ENCODE measurements around the genes ELOVL1 and B4GALT2.

DNA sequence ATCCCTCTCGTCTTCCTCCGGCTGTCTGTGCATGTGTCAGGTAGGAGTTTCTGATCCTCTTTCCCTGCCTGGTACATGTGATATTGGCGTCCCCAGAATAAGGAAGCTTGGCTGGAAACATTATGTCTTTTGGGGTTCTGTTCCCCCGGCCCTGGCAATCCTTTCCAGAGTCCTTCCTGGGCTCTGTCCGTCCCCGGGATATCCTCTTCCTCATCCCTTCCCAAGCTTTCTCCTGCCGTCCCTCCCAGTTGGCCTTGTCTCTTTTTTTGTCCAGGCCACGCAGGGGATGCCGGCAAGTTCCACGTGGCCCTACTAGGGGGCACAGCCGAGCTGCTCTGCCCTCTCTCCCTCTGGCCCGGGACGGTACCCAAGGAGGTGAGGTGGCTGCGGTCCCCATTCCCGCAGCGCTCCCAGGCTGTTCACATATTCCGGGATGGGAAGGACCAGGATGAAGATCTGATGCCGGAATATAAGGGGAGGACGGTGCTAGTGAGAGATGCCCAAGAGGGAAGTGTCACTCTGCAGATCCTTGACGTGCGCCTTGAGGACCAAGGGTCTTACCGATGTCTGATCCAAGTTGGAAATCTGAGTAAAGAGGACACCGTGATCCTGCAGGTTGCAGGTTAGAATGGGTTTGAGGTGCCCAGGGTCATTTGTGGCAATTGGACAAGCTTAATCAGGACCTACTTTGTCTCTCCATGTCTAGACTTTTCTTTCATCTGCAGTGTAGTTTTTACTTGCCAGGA, 13.5 kb upstream of the SVBP start:
- PRO-cap: no peak
- CAGE, long polyA plus RNA: no peak

- PRO-cap: no peak
- CAGE, long polyA plus RNA: no peak
These were observed 16.8 kb downstream of the SLC2A1 start for GRCh38 chr1:42941636-42942443.

DNA sequence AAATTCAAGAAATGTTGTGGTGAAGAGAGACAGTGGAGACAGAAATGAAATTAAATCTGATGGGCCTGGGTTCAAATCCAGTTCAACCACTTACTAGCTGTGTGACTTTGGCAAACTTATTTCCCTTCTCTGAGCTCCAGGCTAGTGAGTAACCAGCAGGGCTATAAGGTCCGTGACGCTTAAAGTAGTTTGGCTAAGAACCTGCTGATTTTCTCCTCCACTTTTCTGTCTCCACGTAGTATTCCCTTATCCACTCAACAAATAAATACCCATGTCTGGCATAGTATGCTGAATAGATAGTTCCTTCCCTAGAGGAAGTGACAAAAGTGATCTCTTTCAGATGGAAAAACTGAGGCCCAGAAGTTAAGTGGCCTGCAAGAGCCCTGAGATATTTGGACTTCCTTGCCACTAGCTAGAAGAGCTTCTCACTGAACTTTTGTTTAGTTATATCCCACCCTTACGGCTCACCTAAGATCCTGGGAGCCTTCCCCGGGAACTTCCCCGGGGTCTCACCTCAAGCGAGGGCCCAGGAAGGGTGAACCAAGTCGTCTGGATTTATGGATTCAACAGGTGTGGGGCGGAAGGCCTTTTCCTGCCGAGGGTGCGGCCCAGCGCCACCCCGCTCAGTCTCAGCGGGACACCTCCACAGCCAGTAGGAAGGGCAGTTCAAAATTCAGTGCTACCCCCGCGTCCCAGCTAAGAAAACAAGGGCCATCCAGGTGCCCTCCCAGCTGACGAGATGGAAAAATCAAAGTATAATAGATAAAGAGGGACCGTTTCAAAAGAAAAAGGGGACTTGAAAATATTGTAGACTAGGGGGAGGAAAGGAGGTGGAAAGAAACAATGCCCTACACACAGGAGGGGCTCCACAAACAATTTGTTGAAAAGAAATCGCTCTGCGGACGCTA, 1.6 kb downstream of the SLC2A1 start:
- PRO-cap: no peak
- CAGE, long polyA plus RNA: no peak

GRCh38 chr1:43058399-43058858, 89.3 kb upstream of the CFAP144 start:
- PRO-cap: no peak
- CAGE, long polyA plus RNA: no peak

DNA sequence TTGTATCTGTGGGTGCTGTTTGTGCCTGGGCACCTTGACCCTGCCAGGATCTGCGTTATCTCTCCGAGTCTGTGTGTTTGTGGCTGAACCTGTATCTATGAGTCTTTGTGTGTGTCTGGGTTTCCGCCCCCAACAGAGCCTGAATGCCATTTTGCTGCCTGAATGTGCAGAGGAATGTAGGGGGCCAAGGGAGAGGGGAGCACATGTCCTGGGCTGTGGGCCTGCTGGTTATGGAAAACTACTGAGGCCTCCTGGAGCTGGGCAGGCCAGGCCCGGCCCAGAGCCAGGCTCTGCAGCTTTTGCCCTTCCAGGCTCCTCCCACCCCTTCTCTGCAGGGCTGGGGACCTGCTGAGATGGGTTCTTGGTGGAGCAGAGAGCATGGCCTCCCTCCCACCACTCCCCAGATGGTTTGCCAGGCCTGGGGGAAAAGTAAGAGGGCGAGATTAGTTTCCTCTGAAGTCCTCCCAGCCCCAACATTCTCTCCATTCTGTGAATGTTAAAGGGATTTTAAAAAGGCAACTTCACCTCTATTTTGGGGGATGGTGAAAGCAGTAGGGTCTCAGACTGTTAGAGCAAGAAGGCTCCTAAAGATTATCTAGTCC, 77.9 kb upstream of the CFAP144 start:
- PRO-cap: no peak
- CAGE, long polyA plus RNA: no peak

GRCh38 chr1:43207505-43208100, 35.5 kb downstream of the CFAP57 start:
- PRO-cap: no peak
- CAGE, long polyA plus RNA: no peak

DNA sequence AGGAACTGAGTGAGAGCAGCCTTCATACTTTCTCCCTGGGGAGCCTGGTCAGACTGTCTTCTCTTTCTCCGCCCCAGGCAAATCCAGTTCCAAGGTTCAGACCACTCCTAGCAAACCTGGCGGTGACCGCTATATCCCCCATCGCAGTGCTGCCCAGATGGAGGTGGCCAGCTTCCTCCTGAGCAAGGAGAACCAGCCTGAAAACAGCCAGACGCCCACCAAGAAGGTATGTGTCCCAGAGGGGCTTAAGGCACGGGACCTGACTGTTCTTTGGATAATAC, 572 bp downstream of the CDC20 start:
- PRO-cap: no peak
- CAGE, long polyA plus RNA: no peak

GRCh38 chr1:43367264-43368098, at the start of gene ELOVL1:
TSS of gene ELOVL1 (minus strand) at chr1:43368011.
- PRO-cap: bidirectional peak, plus-strand start at chr1:43367831, minus-strand start at chr1:43367702; bidirectional peak, plus-strand start at chr1:43368212, minus-strand start at chr1:43368011
- CAGE, long polyA plus RNA: no peak

- PRO-cap: no peak
- CAGE, long polyA plus RNA: no peak
These were observed 1.6 kb downstream of the HYI start for GRCh38 chr1:43452193-43452556.

DNA sequence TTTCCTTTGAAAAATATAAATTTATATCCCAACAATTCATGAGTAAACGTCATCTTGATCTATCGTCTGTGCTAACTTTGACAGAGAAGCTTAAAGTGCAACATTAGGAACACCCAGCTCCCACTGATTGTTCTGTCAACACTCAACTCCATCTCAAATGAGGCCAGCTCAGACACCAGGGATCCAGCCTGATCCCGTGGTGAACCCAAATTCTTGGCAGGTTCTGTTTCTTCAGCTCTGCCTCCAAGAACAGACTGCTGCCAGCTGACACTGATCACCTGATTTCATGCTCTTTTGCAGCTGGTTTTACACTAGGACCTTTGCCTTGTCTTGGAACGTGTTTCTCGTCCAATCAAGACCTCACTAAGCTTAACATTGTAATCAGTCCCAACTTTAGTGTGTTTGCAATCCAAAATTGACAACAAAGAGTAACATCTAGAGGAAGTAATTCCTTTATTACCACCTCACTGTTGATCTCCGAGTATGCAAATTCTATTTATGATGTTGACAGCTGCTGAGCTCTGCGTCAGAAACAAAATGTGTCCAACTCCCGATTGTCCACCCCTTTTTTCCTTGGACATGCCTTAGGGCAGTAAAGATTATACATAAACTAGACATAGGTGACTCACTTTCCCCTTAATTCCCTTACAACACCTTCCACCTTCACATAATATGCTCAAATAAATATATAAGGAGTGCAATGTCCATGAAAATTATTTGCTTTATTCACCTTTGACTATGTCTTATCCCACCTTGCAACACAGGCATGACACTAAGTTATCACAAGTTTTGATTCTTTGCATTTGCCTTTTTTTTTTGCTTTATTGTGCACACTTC, 1.6 kb upstream of the HYI start:
- PRO-cap: no peak
- CAGE, long polyA plus RNA: no peak

GRCh38 chr1:43596173-43597008, 53.6 kb upstream of the KDM4A start:
- PRO-cap: no peak
- CAGE, long polyA plus RNA: no peak

GRCh38 chr1:43766865-43767740, 59.8 kb downstream of the ST3GAL3 start:
- PRO-cap: no peak
- CAGE, long polyA plus RNA: no peak

DNA sequence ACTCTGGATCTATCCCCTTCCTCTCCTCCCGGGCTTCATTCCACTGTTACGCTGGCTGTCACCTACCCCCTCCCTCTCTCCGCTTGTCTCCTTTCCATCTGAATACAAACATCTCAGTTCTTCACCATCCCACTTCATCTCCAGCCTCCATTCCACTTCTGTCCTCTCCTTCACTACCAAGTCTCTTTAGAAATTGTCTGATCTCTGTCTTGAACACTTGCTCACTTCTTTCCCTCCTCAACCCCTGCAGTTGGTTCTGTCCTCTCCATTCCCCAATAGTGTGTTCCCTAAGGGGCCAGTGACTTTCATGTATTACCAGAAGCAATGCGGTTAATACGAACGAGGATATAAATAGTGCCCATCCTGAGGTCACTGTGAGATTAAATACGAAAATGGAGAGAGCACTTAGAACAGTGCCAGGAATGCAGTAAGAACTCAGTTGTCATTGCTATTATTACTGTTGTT, 53.1 kb upstream of the ARTN start:
- PRO-cap: no peak
- CAGE, long polyA plus RNA: no peak

DNA sequence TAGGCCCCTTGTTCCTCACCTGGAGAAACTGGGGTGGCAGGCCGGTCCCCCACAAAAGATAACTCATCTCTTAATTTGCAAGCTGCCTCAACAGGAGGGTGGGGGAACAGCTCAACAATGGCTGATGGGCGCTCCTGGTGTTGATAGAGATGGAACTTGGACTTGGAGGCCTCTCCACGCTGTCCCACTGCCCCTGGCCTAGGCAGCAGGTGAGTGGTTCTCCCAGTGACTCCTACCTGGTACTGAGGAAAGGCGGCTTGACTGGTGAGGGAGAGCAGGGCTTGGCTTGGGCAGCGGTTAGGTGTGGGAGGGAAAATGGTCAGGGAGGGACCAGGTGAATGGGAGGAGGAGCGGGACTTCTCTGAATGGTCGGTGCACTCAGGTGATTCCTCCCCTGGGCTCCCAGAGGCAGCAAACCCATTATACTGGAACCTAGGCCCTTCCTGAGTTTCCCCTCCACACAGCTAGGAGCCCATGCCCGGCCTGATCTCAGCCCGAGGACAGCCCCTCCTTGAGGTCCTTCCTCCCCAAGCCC, 2.0 kb downstream of the ARTN start:
- PRO-cap: no peak
- CAGE, long polyA plus RNA: no peak

GRCh38 chr1:43936043-43936864, 2.7 kb downstream of the ARTN start:
- PRO-cap: no peak
- CAGE, long polyA plus RNA: no peak

GRCh38 chr1:43947549-43948536, 1.1 kb downstream of the IPO13 start:
- PRO-cap: no peak
- CAGE, long polyA plus RNA: no peak

GRCh38 chr1:43966377-43967219, 3.2 kb upstream of the DPH2 start:
- PRO-cap: no peak
- CAGE, long polyA plus RNA: no peak

- PRO-cap: unidirectional peak, plus-strand start at chr1:43979218
- CAGE, long polyA plus RNA: no peak
These were observed at the start of gene B4GALT2 for GRCh38 chr1:43978539-43979618. TSS of gene B4GALT2 (plus strand) at chr1:43979210.

DNA sequence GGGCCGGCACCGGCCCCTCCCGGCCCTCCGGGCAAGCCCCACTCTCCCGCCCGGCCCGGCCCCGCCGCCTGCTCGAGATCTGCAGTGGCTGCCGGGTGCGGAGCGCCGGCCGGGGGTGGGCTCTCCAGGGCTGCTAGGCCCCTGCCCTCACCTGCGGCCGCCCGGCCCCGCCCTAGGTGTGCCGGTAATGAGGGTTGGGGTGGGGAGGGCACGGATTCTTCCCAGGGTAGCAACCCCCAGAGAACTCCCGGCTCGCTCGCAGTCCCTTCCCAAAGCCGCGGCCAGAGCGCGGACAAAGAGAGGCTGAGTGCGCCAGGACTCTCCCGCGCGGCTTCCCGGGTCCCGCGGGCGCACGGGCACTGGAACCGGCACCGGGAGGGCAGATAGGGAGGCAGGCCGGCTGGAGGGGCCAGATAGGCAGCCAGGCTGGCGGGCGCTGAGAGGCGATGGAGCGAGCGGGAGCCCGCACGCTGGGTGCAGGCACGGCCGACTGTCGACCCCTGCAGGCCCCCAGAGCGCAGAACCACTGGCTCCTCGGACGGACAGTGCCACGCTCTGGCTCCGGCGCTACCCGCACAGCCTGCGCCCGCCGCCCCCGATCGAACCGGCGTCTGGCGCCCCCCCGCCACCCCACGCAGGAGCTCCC, 765 bp downstream of the SLC6A9 start:
- PRO-cap: bidirectional peak, plus-strand start at position 78 of the sequence, minus-strand start outside the sequence
- CAGE, long polyA plus RNA: no peak

GRCh38 chr1:44223719-44224072, 10.4 kb downstream of the DMAP1 start:
- PRO-cap: no peak
- CAGE, long polyA plus RNA: no peak

All from B cell (primary cell).